Metastatic Liver Carcinoma in the Adrenal Gland (tissue), 2 donors: ENCODE measurements around the genes F7 and PCID2.

DNA sequence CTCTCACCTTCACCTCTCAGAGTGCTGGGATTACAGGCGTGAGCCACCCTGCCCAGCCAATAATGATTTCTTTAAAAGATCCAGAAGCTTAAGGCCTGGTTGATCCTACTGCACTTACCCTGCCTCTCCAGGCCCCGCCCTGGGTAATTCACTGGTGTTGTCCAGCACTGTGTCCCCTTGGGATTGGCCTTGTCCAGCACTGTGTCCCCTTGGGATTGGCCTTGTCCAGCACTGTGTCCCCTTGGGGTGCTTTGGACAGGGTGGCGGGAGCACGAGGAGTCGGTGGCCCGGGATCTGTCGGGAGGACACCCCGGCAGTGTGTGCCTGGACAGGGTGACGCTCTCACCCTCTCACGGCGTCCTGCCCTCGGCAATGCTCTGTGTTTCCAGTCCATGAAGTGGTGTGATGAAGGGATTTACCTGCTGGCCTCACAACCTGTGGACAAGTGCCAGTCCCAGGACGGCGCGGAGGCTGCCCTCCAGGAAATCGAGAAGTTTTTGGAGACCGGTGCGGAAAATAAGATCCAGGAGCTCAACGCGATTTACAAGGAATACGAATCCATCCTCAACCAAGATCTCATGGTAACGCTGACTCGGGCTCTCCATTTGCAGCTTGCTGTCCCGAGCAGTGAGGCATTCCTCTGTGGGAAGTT, 29.9 kb upstream of the F7 start:
- PRO-cap, 2 experiments, result no peak in any of the 2 experiments

DNA sequence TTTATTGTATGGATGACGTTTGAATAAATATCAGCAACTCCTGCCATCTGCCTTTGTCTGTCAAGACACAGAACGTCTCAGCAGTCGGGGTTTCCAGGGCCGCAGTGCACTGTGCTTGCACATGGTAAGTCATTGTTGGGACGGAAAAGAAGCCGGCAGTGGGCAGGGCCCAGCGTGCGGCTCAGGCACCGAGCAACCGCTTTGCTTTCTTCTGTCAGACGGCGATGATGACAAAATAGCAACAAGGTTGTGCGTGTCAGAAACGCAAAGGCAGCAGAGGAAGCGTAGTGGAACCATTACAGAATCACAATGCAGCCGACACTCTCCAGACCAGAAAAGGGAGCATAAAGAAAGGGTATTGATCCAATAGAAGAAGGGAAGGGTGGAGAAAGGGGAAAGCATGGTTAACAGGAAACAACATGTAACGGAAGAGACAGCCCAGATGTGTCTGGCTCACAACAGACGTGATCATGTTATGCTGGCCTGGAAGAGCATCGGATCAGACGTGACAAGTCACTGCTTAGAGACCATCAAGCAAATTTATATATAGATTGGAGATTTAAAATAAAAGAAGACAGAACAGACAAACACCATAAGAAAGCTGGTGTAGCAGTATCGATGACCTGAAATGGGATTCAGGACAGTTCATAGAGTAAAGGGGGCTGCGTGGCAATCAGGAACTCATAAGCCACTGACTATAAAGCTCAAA, 6.9 kb upstream of the F7 start:
- PRO-cap, 2 experiments, result no peak in any of the 2 experiments

DNA sequence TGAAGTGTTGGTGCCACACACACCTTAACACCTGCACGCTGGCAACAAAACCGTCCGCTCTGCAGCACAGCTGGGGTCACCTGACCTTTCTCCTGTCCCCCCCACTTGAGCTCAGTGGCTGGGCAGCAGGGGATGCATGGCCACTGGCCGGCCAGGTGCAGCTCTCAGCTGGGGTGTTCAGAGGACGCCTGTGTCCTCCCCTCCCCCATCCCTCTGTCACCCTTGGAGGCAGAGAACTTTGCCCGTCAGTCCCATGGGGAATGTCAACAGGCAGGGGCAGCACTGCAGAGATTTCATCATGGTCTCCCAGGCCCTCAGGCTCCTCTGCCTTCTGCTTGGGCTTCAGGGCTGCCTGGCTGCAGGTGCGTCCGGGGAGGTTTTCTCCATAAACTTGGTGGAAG, at the start of gene F7:
F7 (plus strand) TSS at position 248 of the 401 bp plus-strand sequence.
- PRO-cap, 2 experiments, result peak in 2 of 2 experiments; most common plus-strand start position 254 of the sequence (in 2); most common minus-strand start position 215 of the sequence (in 1)

- PRO-cap, 2 experiments, result peak in 2 of 2 experiments; most common plus-strand start chr13:113209108 (in 2); most common minus-strand start chr13:113208650 (in 2)
Measured at GRCh38 chr13:113208541-113209209, at the start of gene PCID2. Gene PCID2 (minus strand): TSS chr13:113208669.

DNA sequence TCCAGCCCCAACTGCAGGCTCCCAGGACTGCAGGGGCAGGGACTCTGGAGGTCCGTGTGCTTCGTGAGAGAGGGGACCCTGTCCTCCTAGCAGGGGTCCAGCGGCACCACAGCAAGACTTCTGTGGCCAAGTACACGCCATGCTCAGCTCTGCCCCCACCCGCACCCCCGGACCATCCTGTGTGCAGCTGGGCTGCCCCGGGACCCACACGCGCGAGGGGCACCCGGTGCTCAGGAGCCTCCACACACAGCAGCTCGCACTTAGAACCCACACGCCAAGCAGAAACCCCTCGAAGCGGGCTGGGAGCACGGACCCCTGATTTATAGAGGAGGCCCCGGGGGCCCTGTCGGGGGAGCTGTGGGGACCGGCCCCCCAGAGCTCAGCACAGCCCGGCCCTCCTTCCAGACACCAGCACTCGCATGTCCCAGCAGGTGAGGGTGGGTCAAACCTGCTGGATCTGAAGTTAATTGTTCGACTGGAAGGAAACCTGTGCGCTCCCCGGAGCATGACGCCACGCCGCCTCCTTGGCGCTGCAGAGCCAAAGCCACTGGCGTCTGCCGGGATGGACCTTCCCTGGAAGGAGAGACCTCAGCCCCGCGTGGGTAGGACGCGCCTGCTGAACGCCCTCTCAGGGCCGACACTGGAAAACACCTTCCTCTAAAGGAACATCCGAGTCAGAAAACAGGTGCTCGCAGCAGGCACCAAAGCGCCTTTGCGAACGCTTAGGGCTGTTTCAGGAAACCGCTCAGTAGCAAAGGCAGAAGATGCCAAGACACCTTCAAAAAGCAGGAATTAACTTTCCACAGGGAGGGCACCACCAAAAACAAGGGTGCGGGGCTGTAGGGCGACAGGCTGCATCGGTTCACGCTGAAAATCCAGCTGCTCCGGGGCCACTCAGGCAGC, 37.6 kb upstream of the GRTP1 start:
- PRO-cap, 2 experiments, result no peak in any of the 2 experiments

DNA sequence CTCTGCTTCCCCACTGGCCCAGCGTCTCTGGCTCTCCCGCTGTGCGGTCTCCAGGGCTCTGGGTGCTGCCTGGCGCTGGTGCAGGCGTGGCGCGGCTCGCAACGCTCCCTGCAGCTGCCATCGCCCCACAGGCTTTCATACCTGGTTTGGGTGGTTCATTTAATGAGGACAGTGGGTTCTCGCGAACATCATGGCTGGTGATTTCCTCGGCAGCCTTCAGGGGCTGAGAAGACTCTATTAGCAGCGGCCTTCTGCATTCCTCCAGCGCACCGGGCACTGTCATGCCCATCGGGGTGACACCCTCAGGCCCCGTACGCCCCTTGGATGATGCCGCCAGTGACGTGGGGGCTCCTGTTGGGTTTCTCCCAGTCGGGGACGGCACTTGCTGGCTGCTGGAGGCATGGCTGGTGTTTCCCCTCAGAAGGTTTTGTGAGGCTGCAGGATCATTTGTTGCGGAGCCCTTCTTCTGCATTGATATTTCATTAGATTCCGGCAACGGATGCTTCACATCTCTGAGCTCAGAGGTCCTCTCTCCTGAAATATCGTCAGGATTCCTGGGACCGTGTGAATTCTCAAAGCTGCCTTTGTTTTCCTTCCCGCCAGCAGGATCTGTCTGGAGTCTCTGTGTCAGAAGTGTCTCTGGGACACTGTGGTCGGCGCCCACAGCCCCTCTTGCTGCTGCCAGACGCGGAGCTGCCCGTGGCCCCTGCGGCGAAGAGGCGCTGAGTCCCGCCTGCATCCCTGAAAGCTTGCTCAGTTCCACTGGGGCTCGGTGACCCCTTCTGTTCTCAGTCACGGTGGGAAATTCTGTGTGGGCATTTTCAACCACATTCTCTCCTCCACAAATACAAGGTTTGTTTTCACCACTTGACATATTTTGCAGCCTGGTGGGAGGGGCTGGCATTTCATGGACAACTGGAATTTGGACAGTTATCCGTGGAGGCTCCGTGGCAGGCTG, 42.2 kb upstream of the GRTP1 start:
- PRO-cap, 2 experiments, result no peak in any of the 2 experiments

DNA sequence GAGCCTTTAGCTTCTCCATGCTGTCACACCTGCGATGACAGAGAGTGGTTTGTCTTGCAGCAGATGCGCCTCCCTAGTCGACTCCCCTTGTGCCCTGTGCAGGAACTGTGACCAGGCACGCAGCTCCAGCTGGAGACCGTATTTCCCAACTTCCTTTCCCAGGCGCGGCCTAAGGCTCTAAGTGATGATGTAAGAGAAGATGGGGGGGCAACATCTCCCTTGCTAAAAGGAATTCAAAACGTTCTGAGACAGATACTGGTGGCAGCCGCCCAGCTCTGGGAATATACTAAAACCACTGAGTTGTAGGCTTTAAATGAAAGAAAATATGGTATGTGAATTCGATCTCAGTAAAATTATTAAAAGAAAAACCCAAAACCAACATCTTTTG, 16.3 kb downstream of the DCUN1D2 start:
- PRO-cap, 2 experiments, result no peak in any of the 2 experiments

GRCh38 chr13:113488093-113488996, 2.2 kb downstream of the DCUN1D2 start:
- PRO-cap, 2 experiments, result no peak in any of the 2 experiments

DNA sequence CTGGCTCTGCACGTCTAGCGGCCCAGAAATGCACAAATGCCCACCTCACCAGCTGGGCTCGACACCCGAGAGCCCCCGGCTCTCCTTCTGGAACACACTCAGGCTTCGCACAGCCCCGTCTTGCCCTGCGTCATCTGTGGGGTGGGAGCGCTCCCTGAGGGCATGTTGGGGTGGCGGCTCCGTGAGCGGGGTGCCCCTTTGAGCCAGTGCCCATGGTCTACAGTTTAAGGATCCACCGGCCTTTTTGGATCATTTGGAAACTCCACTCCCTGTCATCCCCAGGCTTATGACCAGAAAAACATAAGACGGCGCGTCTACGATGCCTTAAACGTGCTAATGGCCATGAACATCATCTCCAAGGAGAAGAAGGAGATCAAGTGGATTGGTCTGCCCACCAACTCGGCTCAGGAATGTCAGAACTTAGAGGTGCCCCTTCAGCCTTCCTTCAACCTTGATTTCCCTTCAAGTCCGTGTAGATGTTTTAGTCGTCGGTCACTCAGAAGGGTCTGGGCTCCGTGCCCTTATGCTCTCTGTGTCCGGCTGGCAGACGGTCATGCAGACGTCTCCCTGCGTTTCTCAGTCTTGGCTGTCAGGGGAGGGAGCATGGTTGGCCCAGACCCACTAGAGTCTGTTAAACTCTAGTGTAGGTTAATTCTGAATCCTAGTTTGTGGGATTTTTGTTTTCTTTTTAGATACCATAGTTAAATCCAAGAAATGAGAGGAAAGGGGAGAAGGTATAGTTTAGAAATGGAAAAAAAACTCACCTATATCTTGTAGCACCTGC, 24.2 kb downstream of the ATP4B start:
- PRO-cap, 2 experiments, result no peak in any of the 2 experiments

DNA sequence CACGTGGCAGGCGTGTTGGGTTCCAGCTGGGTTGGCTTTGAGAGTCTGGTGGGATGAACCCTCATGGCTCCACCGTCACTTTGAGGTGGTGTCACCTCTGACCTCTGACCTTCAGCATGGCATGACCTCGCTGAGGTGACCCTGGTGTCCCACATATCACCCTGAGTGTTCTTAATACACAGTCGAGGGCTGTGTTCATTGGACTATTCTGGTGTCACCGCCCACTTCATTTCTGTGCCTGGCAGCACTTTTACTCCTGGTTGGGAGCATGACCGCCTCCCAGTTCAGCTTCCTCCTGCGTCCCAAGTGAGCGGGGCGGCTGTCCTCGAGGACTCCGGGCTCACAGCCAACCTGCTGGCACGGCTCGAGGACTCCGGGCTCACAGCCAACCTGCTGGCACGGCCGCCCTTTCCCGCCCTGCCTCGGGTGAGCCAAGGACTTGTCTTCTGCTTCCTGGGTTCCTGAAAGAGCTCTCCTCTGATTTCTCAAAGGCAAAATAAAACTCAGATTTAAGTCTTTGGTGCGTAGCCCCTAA, 10.6 kb downstream of the ATP4B start:
- PRO-cap, 2 experiments, result no peak in any of the 2 experiments

- PRO-cap, 2 experiments, result no peak in any of the 2 experiments
Measured at GRCh38 chr13:113647881-113648355, 10.1 kb downstream of the ATP4B start.

- PRO-cap, 2 experiments, result no peak in any of the 2 experiments
Measured at GRCh38 chr13:113736090-113736859, 22.8 kb upstream of the TMEM255B start.

- PRO-cap, 2 experiments, result no peak in any of the 2 experiments
Measured at GRCh38 chr13:113851325-113852149, 12.3 kb downstream of the GAS6 start.

DNA sequence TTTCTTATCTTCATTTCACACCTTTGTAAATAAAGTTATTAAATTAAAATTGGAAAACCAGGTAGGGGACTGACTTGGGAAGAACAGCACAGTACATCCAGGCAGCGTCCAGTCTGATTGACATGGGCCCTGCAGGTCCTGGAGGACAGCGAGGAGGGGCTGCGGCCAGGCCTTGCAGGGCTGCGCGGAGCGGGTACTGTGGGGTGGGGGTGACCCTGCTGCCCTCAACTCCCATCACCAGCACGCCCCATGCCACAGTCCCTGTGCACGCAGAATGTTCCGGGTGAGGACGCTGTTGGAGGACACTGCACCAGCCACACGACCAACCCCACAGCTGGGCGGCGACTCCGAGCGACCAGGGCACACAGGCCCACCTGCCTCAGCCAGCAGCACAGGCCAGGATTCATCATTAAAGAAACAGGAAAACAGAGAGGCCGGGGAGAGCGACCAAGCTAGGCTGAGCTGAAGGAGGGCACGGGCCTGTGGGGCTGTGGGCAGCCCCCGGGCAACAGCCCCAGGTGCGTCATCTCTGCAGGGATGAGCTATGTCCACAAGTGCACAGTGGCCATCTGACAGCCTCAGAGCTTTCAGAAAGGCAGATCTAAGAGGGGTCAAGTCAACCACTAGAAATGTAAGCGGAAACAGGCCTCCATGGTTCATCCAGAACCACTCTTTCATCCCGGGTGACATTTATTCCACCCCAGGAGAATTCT, 1.7 kb downstream of the GAS6 start:
- PRO-cap, 2 experiments, result no peak in any of the 2 experiments

DNA sequence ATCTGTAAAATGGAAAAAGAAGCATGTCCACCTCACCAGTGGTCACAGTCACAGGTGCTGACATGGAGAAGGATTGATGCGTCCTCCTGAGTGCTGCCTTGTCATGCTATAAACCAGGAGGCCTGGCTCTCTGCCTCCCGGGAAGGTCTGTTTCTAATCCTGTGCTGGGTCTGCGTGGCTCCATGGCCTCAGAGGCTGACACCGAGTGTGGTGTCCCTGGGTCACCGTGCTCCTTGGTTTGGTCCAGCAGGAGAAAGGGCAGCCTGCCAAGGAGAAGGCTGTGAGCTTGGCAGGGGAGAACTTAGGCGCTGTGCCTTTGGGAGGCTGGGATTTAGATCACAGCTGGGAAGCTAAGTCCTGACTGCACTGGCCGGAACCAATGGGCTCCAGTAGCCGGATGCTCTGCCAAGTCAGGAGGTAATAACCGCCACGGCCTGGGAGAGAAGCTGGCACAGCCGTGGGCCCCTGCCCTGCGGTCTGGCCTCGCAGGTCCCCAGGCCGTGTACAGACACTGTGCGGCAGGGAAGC, 45.2 kb downstream of the C13orf46 start:
- PRO-cap, 2 experiments, result no peak in any of the 2 experiments

DNA sequence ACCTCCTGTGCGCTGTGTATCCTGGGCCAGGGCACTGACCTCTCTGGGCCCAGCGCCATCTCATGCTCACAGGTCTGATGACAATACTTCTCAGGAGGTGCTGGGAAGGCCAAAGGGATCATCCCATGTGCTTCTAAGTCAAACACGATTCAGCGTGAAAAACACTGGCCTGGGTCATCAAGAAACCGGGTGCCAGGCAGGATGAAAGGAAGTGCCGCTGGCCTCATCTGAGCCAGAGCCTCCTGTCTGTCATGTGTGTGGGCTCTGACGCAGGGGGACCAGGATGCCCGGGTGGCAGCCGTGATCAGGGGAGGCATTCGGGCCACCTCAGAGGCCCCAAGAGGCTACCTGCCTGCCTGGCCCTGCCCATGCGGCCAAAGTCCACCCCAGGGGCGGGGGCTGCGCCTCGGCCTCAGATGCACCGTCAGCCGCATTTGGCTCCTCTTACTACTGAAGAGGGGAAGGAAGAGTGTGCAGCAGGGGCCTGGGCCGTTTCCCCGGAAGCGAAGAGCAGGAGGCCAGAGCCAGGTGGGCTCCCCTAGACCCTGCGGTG, 34.1 kb downstream of the C13orf46 start:
- PRO-cap, 2 experiments, result no peak in any of the 2 experiments

DNA sequence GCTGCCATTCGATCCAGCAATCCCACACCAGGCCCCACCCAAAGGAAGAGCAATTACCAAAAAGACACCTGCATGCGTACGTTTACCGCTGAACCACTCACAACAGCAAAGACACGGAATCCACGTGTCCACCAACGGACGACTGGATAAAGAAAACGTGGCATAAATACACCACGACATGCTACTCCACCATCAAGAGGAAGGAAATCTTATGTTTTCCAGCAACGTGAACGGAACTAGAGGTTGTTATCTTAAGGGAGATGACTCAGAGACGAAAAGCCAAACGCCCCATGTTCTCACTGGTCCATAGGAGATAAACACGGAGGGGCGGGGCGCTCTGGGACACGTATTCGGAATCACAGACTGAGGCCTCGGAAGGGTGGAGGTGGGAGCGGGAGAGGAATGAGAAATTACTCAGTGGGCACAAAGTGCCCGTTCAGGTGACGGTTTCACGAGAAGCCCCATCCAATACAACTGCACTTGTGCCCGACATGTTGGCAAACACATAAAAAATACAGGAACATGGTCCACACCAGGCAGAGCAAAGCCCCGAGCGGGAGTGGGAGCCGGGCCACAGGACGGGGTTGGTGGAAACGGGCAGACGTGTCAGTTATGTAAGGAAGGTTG, 31.0 kb upstream of the C13orf46 start:
- PRO-cap, 2 experiments, result no peak in any of the 2 experiments

DNA sequence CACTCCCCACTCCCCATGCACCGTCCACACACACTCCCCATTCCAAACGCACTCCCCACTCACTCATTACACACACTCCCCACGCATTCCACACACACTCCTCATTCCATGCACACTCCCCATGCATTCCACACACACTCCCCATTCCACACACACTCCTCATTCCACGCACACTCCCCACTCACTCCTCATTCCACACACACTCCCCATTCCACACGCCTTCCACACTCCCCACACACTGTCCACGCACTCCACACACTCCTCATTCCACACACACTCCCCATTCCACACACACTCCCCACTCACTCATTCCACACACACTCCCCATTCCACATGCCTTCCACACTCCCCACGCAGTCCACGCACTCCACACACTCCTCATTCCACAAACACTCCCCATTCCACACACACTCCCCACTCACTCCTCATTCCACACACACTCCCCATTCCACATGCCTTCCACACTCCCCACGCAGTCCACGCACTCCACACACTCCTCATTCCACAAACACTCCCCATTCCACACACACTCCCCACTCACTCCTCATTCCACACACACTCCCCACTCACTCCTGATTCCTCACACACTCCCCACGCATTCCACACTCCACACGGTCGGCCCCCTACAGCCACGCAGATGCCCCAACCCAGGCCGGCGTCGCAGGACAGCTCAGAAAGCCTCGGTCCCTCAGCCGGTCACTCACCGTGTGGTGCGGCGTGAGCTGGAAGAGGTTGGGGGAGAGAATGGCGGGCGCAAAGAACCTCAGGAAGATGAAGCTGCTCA, 38.8 kb upstream of the C13orf46 start:
- PRO-cap, 2 experiments, result no peak in any of the 2 experiments

DNA sequence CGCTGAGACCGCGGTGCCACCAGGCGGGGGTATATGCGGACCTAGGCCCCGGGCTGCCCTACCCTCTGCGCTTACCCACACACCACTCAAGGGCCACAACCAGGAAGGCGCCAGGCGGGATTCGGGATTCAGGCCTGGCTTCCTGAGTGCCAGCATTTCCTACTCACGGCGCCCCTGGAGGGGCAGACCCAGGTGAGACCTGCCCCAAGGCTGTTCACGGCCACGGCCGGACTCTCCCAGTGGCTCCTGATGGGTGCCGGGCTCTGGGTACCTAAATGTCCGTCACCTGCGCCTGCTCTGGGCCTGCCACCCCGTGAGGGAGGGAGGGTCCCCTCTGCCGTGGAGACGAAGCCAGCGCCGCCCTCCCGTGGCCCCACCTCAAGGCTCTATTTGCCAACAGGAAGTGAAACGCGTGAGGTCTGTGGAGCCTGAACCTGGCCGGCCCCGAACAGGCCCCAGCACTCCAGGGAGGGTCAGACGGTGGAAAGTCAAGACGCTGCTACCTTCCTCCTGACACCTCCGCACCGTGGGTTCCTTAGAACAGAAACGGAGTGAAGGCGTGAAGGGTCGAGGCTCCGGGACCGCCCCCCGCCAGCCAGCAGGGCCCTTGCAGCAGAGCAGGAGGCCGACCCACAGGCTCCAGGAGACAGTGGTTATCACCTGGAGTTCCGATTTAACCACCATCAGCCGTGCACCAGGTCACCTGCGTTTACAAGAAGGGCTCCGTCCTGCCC, 50.7 kb upstream of the C13orf46 start:
- PRO-cap, 2 experiments, result no peak in any of the 2 experiments

GRCh38 chr13:114036783-114037337, 63.0 kb upstream of the C13orf46 start:
- PRO-cap, 2 experiments, result no peak in any of the 2 experiments